Bronchial lymph node (tissue), 1 donor: ENCODE results near the genes CYTH4 and H1-0.

GRCh38 chr22:37240159-37240733 is 3.8 kb downstream of the RAC2 start:
- PRO-cap, result no peak

- PRO-cap, result bidirectional peak, plus-strand start at chr22:37282508, minus-strand start at chr22:37282358
These were observed at the start of gene CYTH4 for GRCh38 chr22:37281967-37282798. CYTH4 (plus strand) TSS chr22:37282508.

- PRO-cap, result no peak
These were observed 54.1 kb downstream of the ELFN2 start for GRCh38 chr22:37373269-37373579.

- PRO-cap, result no peak
These were observed 9.1 kb downstream of the CARD10 start for GRCh38 chr22:37510012-37510586.

GRCh38 chr22:37601260-37601591 is 7.4 kb upstream of the GGA1 start:
- PRO-cap, result no peak

GRCh38 chr22:37606884-37607515 is 1.6 kb upstream of the GGA1 start:
- PRO-cap, result unidirectional peak, plus-strand start at chr22:37607251; unidirectional peak, plus-strand start at chr22:37607318

DNA sequence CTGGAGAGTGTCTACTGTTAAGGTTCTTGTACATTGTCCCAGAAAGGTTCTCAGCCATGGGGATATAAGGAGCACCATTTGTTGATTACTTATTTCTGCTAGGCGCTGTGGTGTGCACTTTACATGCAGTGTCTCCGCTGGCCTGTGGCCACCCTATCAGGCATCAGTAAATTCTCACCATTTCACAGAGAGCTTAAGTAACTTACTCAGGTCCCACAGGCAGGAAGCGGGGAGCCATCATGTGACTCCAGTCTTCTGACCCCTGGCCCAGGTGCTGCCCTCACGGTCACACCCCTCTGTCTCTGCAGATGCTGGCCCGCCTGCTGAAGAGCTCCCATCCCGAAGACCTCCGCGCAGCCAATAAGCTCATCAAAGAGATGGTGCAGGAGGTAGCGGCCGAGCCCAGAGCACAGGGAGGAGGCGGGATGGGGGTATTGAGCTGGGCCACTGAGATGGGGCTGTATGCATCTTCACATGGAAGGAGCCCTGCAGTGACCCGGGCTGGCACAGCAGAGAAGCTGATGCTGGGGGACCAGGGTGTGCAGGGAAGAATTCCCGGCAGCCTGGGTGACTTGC is 12.8 kb downstream of the GGA1 start:
- PRO-cap, result bidirectional peak, plus-strand start at position 307 of the sequence, minus-strand start at position 144 of the sequence

DNA sequence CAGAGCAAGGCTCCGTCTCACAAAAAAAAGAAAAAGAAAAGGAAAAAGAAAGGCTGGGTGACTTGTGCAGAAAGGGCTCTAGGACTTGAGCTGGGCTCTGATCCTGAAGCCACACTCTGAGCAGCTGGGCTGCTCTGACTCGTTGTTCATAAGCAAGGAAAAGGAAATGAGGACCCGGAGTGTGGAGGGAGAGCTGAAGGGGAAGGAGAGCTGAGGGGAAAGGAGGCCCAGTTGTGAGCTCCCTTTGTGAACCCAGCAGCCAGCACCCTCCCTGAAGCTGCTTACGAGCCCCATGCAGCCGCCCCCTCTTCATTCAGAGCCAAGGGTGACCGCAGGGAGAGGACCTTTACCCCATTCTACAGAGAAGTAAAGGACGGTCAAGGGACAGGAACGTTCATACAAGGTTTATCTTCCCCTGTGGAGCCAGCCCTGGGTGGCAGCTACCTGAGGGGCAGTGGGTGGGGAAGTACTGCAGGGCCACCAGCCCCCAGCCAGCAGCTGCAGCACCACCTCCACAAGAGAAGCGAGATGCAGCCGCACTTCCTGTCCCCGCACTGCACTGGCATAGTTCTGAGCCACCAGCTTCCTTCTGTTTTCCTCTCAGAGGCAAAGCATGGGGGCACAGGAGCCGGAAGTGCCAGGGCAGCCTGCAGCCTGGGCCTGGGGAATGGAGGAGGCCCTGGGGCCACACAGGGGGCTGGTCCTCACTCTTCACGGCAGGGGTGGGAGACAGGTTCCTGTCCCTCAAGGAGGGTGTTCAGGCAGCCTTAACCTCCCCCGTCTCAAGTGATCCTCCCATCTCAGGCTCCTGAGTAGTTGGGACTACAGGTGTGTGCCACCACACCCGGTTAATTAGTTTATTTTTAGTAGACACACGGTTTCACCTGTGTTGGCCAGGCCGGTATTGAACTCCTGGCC is 12.1 kb upstream of the SH3BP1 start:
- PRO-cap, result bidirectional peak, plus-strand start at position 603 of the sequence, minus-strand start at position 561 of the sequence

GRCh38 chr22:37641575-37642088 is 2.2 kb downstream of the SH3BP1 start:
- PRO-cap, result no peak

DNA sequence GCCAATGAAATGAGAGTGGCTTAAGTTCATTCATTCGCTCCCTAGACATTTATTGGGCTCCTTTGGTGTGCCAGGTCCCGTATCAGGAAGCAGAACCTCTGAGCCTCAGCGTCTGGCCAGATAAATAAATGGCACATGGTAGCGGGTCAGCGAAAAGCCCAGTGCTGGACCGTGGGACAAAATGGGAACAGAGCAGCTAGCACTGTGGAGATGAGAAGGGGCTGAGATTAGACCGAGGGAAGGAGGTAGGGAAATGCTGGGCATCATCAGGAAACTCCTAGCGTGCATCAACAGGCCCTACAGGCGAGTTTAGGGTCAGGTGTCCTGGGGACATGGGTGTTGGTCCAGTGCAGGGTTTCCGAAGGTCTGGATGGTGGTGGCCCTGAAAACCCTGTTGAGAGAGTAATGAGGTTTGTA is 672 bp downstream of the NOL12 start:
- PRO-cap, result no peak

DNA sequence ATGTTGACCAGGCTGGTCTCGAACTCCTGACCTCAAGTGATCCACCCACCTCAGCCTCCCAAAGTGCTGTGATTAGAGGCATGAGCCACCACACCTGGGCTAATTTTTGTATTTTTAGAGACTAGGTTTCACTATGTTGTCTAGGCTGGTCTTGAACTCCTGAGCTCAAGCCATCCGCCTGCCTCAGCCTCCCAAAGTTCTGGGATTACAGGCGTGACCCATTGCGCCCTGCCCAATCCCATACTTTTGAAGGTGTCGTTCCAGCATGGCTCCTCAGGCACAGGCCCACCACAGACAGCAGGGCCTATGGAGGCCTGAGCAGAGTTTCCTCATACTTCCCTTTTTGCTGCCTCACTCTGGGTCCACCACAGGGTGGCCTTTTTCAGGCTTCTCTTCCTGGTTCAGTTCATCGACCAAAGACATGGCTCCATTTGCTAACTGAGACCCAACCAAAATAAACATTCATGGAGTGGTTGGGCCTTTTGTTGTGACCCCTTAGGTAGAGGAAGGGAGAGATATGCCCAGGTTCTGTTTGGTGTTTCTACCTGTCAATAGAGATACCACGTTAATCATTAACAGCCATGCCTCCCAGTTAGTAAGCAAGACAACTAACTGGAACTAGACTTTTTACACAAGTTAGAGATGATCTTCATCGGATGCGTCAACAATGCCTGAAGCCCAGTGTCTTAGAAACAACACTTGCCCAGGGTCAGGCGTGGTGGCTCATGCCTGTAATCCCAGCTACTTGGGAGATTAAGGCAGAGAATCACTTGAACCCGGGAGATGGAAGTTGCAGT is 35.0 kb downstream of the TRIOBP start:
- PRO-cap, result no peak

DNA sequence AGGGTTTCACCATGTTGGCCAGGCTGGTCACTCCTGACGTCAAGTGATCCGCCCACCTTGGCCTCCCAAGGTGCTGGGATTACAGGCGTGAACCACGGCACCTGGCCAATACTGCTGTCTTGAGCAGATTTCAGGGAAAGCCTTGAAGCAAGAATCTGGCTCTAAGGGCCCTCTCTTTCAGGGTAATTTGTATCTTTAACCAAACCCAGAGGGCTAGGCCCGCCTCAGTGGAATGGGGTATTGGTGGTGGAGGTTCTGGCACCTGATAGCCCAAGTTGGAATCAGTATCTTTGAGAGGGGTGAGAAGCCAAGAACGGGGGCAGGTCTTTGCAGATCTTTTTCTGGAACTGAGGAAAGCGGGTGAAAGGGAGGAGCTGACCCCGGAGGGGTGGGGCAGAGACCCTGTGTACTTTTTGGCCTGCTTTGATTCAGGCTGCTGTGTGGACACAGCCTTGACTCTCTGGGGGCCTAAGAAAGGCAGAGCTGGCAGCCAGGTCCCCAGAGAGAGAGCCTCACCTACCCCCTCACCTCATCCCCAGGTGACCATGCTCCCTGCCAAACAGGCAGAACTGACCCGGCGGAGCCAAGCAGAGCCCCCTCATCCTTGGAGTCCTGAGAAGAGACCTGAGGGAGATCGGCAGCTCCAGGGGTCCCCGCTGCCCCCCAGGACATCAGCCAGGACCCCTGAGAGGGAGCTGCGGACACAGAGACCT is 37.2 kb downstream of the TRIOBP start:
- PRO-cap, result no peak

DNA sequence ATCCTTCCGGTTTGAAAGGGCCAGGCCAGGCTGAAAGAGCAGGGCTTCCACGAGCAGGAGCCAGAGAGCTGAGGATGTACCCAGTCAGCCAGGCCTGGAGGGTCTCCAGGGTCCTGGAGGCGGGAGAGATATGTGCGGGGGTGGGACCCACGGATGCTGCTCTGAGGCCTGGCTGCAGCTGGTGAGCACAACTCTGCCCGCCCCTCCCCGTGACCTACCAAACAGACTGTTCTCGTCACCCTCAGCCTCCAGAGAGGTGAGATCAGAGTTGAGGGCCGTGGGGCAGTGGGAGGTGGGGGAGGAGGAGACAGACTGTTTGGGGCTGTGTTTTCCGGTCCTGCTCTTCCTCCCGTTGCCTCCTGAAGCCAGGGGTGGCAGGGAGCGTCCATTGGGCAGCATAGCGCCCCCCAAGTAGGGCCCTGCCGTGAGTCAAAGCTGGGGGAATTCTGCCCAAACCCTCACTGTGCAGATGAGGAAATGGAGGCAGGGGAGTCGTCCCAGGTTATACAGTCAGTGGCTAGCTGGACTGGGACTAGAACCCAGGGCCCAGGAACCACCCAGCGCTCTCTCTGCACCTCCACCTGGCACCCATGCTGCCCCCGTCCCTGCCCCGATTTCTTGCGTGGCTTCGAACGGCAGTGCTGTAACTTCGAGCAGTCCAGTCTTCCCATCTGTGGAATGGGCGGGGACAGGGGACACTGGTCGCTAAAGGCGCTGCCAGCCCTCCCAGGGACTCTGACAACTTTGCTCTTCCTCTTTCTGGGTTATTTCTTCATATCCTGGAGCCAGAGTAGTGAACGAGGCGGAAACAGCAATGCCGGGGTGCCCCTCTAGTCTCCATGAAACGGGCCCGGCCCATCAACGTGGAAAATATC is 42.4 kb downstream of the TRIOBP start:
- PRO-cap, result no peak

DNA sequence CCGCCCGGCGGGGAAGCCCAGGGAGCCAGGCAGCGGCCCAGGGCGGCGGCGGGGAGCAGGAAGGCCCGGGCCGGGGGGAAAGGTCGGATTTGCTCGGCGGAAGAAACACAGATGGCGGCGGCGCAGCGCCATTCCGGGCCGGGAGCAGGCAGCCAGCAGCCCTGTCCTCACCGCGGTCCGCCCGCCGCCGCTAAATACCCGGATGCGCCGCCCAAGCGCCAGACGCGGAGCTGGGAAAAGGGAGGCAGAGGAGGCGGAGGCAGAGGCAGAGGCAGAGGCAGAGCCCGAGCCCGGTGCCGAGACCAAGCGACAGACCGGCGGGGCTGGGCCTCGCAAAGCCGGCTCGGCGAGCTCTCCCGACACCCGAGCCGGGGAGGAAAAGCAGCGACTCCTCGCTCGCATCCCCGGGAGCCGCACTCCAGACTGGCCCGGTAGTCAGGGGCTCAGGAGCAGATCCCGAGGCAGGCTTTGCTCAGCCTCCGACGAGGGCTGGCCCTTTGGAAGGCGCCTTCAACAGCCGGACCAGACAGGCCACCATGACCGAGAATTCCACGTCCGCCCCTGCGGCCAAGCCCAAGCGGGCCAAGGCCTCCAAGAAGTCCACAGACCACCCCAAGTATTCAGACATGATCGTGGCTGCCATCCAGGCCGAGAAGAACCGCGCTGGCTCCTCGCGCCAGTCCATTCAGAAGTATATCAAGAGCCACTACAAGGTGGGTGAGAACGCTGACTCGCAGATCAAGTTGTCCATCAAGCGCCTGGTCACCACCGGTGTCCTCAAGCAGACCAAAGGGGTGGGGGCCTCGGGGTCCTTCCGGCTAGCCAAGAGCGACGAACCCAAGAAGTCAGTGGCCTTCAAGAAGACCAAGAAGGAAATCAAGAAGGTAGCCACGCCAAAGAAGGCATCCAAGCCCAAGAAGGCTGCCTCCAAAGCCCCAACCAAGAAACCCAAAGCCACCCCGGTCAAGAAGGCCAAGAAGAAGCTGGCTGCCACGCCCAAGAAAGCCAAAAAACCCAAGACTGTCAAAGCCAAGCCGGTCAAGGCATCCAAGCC is at the start of gene H1-0:
Gene H1-0 (plus strand): TSS at position 221 of the 1,054 bp plus-strand sequence.
- PRO-cap, result bidirectional peak, plus-strand start at position 131 of the sequence, minus-strand start at position 148 of the sequence; bidirectional peak, plus-strand start at position 221 of the sequence, minus-strand start at position 196 of the sequence

DNA sequence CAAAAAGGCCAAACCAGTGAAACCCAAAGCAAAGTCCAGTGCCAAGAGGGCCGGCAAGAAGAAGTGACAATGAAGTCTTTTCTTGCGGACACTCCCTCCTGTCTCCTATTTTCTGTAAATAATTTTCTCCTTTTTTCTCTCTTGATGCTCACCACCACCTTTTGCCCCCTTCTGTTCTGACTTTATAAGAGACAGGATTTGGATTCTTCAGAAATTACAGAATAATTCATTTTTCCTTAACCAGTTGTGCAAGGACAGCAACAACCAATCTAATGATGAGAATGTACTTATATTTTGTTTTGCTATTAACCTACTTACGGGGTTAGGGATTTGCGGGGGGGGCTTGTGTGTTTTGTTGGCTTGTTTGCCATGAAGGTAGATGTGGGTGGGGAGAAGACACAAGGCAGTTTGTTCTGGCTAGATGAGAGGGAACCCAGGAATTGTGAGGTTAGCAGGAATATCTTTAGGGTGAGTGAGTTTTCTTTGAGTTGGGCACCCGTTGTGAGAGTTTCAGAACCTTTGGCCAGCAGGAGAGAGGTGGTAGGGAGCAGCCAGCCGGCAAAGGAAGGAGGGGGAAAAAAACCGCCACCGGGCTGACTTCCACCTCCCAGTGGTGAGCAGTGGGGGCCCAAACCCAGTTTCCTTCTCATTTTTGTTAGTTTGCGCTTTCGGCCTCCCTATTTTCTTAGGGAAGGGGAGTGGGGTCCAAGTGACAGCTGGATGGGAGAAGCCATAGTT is 1.2 kb downstream of the H1-0 start:
- PRO-cap, result no peak

- PRO-cap, result unidirectional peak, plus-strand start at chr22:37817889
These were observed 5.4 kb upstream of the GALR3 start for GRCh38 chr22:37817557-37818382.

DNA sequence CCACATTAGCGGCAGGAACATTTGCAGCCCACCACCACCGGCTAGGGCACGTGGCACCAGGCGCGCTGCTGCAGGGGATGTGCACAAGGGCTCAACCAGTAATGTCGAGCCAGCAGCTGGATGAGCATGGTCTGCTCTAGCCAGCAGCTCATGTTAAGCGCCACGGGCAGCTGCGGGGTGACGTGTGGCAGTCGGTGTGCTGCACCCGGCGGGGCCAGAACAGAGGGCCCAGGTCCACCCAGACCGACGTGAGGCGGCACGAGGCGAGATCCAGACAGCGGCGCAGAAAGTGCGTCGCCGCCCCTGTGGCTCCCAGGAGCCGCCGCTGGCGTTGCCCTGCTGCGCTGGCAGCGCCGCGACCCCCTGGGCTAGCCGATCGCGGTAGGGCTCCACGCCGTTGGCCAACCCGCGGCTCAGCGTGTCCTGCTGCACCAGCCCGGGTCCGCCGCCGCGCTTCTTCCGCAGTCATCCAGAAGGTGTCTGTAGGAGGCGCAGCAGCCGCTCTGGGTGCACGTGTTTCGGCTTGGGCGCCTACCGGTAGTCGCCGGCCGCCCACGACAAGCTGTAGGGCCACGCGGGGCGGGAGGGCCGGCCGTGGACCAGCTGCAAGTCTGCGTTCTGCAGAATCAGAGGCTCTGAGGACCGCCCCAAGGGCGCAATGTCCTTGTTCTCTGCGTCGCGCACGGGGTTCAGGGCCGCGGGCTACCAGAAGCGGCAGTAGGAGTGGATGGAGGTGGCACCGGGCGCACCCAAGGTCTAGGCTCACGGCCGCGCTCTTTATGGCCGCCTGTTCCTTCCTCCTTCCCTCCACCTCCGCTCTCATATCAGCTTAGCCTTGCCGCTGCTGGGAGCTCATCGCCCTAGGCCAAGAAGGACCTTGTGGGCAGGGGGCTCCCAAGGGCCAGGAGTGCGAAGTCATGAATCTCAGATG is 4.5 kb upstream of the GALR3 start:
- PRO-cap, result no peak

- PRO-cap, result no peak
These were observed 1.7 kb downstream of the GALR3 start for GRCh38 chr22:37824626-37825569.

DNA sequence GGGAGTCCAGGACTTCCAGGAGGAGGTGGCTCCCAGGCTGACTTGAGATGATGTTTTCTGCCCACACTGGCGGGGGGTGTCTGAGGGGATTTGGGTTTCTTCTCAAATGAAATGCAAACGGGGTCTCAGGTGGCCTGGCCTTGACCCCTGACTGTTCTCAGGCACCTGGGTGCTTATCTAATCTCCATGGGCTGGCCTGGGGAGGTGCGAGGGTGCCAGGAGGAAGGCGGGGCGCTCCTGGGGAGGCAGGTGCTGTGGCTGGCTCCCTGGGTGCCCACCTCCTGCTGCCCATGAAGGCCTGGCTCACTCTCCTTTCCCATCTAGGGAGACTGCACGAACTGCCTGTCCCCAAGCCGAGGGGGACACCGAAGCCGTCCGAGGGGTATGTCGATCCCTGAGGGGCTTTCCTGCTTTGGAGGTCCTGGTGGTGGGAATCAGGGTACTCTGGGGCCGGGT is 18.3 kb downstream of the MICALL1 start:
- PRO-cap, result no peak

DNA sequence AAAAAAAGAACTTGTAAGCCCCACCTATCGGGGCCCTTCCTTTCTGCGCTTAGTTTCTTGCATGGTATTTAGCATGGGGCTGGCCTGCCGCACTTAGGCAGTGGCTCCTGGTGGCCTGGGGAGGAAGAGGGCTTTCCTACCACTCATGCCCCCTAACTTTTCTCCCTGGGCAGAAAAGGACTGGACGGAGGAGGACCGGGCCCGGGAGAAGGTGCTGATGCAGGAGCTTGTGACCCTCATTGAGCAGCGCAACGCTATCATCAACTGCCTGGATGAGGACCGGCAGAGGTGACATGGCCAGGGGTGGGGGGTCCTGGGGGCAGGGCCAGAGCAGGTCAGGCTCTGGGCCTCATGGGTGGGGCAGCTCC is 16.5 kb downstream of the C22orf23 start:
- PRO-cap, result no peak